Airway epithelial cell (primary cell): ENCODE data around the genes MAN2C1, PTPN9, SNUPN and ISL2.

GRCh38 chr15:75218547-75218932 lies 16.9 kb downstream of the C15orf39 start:
- RAMPAGE, long total RNA = no peak

DNA sequence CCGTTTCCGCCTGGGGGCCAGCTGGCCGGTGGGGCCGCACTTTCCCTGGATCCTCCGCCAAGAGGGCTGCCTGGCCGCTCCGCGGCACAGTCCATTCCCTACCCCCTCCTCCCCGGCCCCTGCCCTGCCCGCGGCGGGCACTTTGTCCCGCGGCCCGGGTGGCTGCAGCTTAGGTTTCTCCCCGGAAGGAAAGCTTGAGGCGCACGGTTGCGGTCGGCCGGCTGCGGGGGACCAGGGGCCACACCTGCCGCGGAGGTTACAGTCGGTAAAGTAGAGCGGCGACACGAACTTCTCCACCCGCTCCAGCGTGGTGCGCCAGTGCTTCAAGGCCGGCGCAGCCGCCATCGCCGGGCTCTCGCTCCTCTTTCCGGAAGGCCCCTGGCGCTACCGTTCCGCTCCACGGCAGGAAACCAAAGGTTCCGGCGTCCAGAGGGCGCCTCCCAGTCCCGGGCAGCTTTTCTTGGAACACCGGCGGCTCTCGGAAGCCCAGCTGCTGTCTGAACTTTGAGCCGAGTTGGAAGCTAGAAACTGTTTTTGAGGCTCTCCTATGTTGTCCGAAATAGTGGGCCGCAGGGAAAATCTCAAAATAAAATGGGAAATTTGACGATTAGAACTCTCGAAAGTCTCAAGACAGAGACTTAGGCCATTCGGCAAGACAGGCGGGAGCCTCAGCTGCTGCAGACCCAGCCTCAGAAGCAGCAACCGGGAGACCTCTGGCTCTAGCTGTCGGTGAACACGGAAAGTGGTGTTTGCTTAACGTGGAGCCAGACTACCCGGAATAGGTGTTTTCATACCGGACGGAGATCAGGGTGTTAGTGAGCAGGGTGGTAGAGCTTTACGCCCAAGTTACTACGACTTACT lies at the start of gene MAN2C1:
MAN2C1 (minus strand) TSS at position 369 of the 861 bp plus-strand sequence.
- RAMPAGE, long total RNA = no peak

DNA sequence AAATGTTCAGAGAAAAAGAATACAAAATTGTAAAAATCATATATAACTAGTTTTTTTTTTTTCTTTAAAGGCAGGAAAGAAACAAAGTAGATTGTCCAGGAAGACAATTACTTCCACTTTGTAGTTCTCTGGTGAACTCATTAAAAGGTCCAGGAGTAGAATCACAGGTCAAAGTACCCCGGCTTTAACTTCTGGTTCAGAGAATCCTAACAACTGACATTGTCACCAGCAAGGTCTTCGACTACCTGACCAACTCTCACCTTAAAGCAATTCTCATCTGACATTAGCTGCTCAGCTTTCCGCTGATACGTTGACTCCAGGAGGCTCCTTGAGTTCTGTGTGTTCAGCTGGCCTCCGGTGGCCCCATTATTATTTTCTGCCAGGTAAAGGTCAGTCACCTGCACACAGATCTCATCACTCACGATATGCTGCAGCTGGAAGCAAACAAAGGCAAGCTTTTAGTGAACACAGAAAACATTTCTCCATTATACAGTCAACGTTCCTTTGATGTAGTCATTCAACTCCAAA lies 15.7 kb upstream of the MAN2C1 start:
- RAMPAGE, long total RNA = no peak

GRCh38 chr15:75443061-75443357 lies 8.5 kb downstream of the SIN3A start:
- RAMPAGE, long total RNA = no peak

DNA sequence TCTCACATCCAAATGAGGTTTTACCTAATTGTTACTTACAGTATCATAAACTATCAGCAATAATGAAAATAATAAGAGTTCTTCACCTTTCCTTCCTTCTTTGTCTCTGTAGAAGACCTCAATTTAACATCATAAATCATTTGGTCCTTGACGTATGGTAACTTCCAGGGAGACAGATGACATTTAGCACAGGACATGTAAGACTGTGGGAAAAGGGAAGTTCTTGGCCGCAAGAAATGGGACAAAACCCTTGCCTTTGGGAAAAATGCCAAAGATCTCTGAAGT lies 9.0 kb downstream of the PTPN9 start:
- RAMPAGE, long total RNA = no peak

GRCh38 chr15:75579163-75579922 lies at the start of gene PTPN9:
Gene PTPN9 (minus strand): TSS chr15:75579315.
- RAMPAGE, long total RNA = no peak

- RAMPAGE, long total RNA = start-site peak on the minus strand at chr15:75625614-75625688, 169 and 79 reads in 2 replicates
These were observed at the start of gene SNUPN for GRCh38 chr15:75625206-75626199. Gene SNUPN (minus strand): TSS chr15:75625725.

- RAMPAGE, long total RNA = no peak
These were observed 521 bp downstream of the SNX33 start for GRCh38 chr15:75648145-75648720.

- RAMPAGE, long total RNA = no peak
These were observed 18.3 kb downstream of the CSPG4 start for GRCh38 chr15:75693938-75695083.

DNA sequence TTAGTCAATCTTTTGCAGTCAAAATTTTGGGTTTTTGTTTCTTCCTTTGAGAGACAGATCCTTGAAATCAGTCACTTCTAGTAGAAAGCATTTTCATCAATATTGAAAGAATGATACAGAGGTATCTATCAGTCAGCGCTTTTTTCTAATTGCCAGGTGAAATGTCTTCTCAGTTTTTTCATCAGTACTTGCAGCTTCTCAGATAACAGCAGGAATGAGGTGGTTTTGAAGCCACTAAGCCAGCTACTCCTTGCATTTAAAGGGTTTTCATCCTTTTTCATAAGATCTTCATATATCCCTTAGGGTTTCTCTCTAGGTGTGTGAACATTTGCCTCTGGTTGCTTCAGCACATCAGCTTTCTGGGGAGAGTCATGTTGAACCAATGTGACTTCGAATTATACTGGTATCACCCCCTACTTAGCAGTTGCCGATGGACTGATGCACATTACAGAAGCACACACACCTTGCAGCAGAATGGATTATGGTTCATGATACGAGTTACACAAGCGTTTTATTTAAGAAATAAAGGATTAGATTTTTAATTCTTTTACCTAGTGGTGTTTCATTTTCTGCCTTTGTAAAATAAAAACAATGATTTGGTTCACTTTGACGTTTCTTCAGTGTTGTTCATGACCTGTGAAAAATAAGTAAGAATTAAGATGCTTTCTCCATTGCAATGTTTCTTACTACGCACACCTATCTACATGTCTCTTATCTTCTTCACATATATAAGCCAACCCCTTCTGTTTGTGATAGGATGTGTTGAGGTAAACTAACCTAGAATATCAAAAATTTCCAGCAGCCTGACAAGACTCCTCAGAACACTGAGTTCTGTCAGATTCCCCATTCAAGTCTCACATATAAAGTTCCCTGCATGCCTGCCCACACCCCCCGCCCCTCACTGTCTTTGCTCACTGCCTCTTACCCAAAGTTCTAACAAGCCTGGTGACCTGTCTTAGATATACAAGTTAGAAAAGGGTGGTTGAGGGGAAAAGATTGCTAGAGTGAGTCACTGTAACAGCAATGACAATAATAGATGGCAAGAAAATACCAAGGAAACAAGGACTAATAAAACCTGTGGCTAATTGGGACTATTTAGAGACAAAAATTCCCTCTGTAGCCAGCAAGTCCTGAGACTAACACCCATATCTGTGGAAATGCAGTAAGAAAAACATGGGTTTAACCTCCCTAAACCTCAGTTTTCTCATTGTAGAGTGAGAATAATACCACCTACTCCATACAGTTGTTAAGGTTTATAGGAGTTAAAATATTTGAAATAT lies 39.8 kb downstream of the FBXO22 start:
- RAMPAGE, long total RNA = no peak

- RAMPAGE, long total RNA = no peak
These were observed 48.3 kb downstream of the TMEM266 start for GRCh38 chr15:76108052-76108525.

DNA sequence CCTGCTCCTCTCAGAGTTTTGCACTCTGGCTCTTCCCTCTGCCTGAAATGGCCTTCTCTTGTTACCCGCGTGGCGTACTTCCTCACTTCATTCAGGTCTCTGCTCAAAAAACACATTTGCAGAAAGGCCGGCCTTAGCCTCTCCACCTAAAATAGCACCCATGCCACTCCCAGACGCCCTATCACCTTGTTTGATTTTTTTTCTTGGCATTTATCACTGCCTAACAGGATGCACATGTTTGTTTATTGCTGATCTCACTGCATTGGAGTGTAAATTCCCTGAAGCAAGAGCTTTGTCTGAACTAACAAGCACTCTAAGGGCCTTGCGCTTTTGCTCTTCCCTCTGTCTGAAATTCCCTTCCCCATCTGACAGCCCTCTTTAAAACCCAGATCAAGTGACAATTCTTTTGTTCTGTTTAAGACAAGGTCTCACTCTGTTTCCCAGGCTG lies 1.5 kb upstream of the ETFA start:
- RAMPAGE, long total RNA = no peak

- RAMPAGE, long total RNA = no peak
These were observed at the start of gene ISL2 for GRCh38 chr15:76335809-76337046. Gene ISL2 (plus strand): TSS chr15:76336773.

GRCh38 chr15:76340203-76341091 lies 3.9 kb downstream of the ISL2 start:
- RAMPAGE, long total RNA = no peak

- RAMPAGE, long total RNA = no peak
These were observed 4.6 kb downstream of the ISL2 start for GRCh38 chr15:76341092-76341752.

DNA sequence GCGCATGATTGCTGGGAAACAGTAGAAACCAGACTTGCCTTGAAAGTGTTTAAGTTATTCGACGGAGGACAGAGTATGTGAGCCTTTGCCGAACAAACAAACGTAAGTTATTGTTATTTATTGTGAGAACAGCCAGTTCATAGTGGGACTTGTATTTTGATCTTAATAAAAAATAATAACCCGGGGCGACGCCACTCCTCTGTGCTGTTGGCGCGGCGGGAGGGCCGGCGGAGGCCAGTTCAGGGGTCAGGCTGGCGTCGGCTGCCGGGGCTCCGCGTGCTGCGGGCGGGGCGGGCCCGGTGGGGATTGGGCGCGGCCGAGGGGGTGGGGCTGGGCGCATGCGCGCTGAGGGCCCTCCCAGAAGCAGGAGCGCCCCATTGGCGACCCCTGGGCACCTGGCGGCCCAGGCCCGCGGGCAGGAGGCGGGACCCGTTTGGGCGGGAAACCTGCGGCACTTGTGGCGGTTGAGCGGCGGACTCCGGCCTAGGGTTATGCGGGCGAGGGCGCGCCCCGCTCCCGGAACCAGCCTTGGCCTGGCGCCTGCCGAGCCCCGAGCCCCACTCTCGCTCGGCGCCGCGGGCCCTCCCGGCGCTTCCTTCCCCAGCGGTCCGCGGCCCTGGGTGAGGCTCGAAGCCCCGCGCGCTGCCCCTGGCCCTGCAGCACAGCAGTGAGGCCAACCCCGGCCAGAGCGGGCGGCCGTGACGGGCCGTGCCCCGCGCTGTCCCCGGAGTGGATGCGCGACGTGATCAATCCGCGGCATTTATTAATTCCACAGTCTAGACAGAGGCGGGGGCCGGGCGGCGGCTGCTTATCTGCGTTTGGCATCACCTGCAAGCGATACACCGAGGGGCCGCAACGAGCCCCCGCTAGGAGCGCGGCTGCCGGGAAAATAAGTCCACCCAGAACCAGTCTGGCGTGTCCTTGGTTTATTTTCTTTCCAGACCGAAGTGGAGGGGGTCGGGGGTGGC lies 6.0 kb downstream of the ISL2 start:
- RAMPAGE, long total RNA = no peak

GRCh38 chr15:76576543-76577241 lies 240.1 kb downstream of the ISL2 start:
- RAMPAGE, long total RNA = no peak

DNA sequence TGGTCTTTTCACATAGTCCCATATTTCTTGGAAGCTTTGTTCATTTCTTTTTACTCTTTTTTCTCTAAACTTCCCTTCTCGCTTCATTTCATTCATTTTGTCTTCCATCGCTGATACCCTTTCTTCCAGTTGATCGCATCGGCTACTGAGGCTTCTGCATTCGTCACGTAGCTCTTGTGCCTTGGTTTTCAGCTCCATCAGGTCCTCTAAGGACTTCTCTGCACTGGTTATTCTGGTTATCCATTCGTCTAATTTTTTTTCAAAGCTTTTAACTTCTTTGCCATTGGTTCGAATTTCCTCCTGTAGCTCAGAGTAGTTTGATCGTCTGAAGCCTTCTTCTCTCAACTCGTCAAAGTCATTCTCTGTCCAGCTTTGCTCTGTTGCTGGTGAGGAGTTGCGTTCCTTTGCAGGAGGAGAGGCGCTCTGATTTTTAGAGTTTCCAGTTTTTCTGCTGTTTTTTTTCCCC lies 271.1 kb downstream of the ISL2 start:
- RAMPAGE, long total RNA = no peak

GRCh38 chr15:77083572-77084190 lies 12.8 kb upstream of the TSPAN3 start:
- RAMPAGE, long total RNA = no peak

- RAMPAGE, long total RNA = no peak
These were observed 116.8 kb upstream of the TSPAN3 start for GRCh38 chr15:77187441-77188407.